Breast epithelium (tissue), 2 donors: ENCODE measurements around a stretch of chr3.

GRCh38 chr3:127814300-127814848, 7.9 kb downstream of the MGLL start:
- PRO-cap: no peak
- RAMPAGE, long total RNA, 2 experiments: no peak in any of the 2 experiments

DNA sequence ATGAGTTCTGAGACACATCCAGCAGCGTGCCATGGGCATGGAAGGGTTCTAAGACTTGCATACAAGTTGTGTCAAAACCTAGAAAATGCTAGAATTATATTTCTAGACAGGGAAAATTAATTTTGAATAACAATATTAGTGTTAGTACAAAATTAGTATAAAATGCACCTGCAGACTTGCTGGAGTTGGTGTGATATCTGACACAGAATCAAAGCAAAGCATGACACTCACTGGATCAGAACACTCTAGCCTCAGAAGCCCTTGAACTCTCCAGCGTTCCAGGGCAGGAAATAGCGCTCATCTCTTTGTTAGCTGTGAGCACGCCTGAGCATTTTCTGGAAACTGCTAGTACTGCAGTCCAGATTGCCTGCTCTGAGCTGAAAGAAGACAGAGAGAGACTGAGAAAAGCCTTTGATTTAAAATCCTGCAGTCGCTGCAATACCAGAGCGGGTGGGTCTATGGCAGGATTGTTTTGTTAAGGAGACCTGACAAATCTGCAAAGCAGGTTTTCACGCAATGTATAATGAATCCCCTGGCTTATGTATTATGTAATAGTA, 25.7 kb upstream of the MGLL start:
- PRO-cap: no peak
- RAMPAGE, long total RNA, 2 experiments: no peak in any of the 2 experiments

DNA sequence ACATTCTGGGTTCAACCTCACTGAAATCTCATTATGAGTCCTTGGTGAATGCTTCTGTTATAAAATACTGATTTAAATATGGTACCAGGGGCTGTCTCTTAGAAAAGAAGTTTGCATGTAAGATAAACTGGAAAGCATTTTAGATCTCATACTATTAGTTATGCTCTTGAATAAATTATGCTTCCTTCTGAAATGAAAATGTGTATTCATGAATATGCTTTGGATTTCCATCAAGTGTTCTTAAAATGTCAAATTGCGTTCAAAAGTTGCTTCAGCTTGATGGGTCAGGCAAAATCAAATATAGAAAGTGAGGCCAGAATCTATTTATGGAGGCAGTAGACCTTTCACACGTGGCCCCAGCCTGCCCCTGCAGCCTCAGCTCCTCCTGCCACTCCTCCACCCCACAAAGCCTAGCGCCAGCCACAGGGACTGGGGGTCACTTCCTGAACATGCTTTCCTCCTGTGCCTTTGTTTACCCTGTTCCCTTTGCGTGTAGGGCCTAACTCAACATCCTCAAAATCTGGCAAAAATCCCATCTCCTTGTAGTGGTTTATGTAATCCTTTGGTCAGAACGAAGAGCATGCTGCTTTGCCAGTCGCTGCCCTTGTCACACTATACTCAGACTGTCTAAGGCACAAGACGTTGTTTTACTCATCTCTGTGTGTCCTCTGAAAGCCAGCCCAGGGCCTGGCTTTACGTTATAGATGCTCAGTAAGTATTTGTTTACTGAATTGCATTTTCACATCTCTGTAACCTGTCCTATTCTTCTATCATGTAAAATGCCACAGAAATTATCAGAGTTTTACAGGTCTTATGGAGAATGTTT, 39.5 kb downstream of the KBTBD12 start:
- PRO-cap: no peak
- RAMPAGE, long total RNA, 2 experiments: no peak in any of the 2 experiments

DNA sequence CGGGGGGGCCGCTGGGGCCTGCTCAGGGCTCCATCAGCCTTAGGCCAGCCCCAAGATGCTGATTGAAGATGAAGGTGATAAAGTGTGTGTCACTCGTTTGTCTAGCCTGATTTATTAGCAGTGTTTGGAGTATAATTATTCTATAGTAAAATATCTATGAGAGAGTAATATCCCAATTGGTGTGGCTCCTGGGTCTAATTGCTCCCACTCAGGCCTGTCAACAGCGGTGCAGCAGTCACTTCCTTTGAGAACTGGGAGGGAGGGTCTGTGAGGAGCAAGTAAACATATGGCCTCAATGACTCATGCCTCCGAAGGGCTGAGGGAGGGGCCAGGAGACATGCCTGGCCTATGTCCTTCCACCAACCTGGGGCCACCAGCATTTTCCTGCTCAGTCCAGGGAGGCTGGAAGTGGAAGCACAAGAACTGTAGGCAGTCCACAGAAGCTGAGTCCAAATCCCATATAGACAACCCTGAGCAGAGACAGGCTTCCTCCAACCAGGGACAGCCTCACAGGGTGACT, 123.2 kb downstream of the DNAJB8 start:
- PRO-cap: unidirectional peak, plus-strand start at position 391 of the sequence
- RAMPAGE, long total RNA, 2 experiments: no peak in any of the 2 experiments

DNA sequence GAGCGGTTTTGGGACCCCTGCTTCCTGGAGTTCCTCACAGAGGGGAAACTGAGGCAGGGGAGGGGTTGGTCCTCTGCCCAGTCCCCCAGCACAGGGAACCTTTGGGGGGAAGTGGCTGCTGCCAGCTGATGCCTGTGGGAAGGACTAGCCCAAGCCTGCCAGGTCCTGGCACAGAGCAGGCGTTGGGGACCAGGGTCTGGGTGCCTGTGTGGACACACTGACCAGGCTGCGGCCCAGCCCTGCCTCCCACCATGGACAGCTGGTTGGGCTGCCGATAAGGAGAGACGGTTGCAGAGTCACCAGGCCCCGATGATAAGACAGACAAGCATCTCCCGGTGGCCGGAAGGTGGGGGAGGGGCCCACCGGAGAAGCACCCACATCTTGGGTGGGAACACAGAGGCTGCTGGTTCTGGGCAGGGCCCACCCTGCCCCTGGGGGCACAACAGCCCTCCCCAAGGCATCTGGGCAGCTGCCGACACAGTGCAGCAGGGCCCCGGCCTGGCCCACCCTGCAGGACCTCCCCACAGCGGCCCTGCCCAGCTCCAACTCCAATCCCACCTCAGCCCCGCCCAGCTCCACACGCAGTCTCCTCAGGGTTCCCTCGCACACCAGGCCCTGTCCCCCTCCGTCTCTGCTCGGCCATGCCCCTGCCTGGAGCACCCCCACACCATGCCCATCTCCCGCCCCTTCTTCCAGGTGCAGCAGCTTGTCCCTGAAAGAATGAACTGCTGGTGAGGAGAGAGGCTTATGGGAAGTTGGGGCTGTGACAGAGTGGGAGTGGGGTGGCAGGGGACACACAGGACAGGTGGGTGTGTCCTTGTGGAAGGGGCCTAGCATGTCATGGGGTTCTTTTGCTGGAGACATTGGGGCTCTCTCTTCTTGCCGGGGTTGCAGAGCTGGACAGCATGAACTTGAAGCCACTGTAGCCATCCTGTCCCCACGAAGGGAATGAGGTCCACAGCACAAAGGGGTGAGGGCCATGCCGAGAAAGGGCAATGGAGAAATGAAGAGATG, 50.6 kb downstream of the DNAJB8 start:
- PRO-cap: no peak
- RAMPAGE, long total RNA, 2 experiments: no peak in any of the 2 experiments

DNA sequence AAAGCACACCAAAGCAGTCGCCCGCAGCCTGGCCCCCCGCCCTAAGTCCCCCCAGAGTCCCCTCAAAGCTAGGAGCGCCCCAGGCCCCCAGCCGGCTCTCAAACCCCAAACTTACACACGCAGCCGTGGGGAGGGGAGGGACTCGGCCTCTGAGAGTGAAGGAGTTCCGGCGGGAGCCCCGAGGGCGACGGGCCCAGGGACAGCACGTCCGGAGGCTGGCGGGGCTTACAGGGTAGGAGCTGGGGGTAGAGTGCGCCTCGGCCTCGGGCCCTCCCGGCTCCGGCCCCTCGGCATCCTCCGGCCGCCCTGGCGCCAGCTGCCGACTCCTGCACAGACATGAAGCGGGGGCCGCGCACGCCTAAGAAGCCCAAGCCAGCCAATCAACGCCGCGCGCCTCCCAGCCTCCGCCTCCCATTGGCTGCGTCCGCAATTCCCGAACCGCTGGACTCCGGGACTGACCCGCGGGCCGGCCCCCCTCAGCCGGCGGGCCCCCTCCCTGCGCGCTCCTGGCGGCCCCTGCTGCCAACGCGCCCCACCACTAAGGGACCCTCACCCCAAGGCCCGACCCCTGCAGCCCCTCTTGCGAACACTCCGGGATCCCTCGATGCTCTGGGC, 5.3 kb downstream of the GATA2 start:
- PRO-cap: unidirectional peak, minus-strand start at position 336 of the sequence
- RAMPAGE, long total RNA, 2 experiments: no peak in any of the 2 experiments

DNA sequence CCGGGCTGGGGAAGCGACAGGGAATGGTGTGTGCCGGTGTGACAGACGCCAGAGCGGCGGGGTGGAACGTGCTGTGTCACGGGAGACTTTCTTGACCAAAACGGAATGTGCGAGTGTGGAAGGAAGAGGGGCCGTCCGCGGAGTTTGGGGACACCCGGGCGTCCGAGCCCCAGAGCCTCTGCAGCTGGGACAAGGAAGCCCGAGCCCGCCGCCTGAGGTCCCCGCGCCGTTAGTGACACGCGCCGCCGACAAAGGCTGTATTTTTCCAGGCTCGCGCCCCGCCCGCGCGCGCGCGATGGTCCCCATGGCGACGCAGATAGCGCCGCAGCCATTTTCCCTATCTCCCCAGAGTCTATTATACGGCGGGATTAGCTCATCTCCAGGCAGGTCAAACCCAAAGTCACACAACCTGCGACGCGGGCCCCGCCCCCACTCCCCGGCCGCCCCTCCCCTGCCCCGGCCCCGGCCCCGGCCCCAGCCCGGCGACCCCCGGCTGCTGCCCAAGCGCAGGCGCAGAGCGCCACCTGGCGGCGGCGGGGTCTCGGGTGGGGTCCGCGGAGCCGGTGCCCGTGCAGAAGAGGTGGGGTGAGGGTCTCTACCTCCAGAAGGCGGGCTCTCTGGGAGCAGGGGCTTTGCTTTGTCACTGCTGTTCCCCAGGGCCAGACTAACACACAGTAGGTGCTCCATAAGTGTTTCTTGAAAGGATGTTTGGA, 4.6 kb upstream of the GATA2 start:
- PRO-cap: no peak
- RAMPAGE, long total RNA, 2 experiments: no peak in any of the 2 experiments

DNA sequence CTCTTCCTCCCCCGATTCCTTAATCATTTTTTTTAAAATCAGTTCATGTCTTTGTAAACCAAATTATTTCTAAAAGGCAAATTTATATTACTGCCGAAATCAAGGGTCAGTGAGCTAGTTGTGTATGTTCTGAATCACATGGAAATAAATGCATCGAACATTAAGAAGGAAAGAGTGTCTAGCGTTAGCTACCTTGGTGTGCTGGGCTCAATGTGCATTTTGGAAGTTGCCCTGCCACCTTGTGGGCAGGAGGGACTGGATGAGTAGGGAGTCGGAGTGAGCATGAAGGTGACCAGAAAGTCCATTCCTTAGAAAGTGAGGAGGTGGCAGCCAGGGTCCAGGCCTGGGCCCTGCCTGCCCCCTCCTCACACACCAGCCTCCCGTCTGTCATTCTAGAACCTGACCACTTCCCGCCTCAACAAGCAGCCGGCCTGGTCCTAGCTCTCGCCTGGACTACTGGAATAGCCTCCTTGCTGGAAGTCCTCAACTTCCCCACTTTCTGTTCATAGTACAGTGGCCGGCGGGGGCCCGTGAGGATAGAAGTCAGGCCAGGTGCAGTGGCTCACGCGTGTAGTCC, 10.1 kb upstream of the GATA2 start:
- PRO-cap: no peak
- RAMPAGE, long total RNA, 2 experiments: no peak in any of the 2 experiments

- PRO-cap: no peak
- RAMPAGE, long total RNA, 2 experiments: no peak in any of the 2 experiments
These were observed 37.3 kb downstream of the RPN1 start for GRCh38 chr3:128613327-128613684.

DNA sequence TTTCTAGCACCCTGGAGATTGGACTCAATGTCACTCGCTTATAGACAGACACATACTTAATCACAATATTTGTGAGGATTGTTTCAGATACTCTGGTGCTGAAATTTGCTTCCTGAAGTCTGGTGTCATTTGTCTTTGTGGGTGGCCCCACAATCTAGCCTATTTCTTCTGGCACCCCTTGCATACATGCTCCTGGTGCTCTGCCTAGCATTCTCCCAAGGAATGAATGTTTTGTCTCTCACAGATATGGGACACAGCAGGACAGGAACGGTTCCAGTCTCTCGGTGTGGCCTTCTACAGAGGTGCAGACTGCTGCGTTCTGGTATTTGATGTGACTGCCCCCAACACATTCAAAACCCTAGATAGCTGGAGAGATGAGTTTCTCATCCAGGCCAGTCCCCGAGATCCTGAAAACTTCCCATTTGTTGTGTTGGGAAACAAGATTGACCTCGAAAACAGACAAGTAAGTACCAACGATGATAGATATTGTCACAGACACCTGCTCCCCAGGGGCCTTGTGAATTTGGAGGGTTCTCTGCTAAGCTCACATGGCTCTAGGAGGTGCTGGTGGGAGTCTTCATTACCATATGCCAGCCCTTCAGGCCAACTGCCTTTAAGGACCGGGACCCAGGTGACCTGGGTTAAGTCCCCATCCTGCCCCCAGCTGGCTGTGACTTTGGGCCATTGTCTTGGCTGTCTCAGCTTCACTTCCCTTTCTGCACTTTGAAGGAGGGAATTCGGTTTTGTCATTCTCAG, 73.1 kb upstream of the ACAD9 start:
- PRO-cap: no peak
- RAMPAGE, long total RNA, 2 experiments: no peak in any of the 2 experiments

GRCh38 chr3:128875241-128876140, 3.9 kb upstream of the ACAD9 start:
- PRO-cap: no peak
- RAMPAGE, long total RNA, 2 experiments: no peak in any of the 2 experiments

GRCh38 chr3:128884389-128884877, 5.0 kb downstream of the ACAD9 start:
- PRO-cap: no peak
- RAMPAGE, long total RNA, 2 experiments: no peak in any of the 2 experiments

DNA sequence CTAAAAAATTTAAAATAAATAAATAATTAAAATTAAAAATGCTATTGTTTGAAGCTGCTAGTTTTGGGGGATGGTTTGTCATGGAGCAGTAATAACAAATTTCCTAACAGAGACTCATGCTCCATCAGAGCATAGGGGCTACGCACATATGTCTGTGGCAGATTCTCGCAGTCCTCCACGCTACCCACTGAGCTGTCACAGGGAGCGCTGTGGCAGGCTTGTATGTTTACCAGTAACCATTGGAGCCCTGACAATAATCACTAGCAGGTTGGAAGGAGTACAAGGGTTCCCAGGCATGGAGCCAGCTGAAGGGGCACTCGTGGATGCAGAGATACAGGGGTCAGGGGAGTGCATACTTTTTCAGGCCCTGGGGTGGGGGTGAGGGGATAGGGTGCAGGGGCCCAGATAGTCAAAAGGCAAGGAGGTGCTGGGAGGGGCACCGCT, 7.9 kb upstream of the GP9 start:
- PRO-cap: no peak
- RAMPAGE, long total RNA, 2 experiments: no peak in any of the 2 experiments

DNA sequence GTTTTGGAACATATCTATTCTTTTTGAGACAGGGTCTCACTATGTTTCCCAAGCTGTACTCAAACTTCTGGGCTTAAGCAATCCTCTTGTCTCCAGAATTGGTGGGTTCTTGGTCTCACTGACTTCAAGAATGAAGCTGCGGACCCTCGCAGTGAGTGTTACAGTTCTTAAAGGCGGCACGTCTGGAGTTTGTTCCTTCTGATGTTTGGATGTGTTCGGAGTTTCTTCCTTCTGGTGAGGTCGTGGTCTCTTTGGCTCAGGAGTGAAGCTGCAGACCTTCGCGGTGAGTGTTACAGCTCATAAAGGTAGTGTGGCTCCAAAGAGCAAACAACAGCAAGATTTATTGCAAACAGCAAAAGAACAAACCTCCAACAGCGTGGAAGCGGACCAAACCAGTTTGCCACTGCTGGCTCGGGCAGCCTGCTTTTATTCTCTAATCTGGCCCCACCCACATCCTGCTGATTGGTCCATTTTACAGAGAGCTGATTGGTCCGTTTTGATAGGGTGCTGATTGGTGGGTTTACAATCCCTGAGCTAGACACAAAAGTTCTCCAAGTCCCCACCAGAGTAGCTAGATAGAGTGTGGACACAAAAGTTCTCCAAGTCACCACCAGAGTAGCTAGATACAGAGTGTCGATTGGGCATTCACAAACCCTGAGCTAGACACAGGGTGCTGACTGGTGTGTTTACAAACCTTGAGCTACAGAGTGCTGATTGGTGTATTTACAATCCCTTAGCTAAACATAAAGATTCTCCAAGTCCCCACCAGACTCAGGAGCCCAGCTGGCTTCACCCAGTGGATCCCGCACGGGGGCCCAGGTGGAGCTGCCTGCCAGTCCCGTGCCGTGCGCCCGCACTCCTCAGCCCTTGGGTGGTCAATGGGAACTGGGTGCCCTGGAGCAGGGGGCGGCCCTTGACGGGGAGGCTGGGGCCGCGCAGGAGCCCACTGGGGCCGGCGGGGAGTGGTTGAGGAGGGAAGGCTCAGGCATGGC, 7.2 kb downstream of the GP9 start:
- PRO-cap: unidirectional peak, minus-strand start at position 399 of the sequence
- RAMPAGE, long total RNA, 2 experiments: no peak in any of the 2 experiments

- PRO-cap: no peak
- RAMPAGE, long total RNA, 2 experiments: no peak in any of the 2 experiments
These were observed 9.4 kb downstream of the GP9 start for GRCh38 chr3:129070087-129070355.

DNA sequence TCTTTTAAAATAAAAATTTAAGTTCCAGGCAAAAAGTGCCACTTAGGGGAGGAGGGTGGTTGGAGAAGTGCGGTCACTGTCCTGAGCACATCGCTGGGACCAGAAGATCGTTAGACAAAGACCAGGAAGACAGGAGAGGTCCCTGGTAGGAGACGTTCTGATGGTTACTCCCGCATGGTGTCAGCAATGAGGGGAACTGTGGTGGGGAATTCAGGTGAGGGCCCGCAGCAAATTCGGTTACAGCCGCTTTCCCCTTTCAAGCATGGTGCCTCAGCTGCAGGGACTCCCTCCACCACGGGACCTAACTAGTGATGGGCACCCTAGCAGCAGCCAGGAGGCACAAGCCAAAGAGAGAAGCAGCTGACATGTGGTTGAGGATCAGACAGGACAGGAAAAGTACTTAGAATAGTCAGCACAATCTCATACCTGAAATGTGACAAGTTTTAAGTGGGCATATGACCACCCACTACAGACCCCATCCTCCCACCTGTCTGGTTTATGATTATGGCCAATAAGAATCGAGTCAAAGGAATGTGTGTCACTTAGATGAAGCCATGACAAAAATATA, 1.1 kb upstream of the ISY1 start:
- PRO-cap: no peak
- RAMPAGE, long total RNA, 2 experiments: no peak in any of the 2 experiments

DNA sequence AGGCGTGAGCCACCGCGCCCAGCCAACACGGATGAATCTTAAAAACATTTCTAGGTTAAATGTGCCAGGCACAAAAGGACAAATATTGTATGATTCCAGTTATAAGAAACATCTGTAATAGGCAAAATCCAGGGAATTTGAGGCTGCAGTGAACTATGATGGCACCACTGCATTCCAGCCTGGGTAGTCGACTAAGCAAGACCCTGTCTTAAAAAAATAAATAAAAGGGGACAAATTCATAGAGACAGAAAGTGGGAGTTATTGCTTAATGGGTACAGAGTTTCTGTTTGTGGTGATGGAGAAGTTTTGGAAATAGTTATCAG, 27.5 kb upstream of the CNBP start:
- PRO-cap: no peak
- RAMPAGE, long total RNA, 2 experiments: no peak in any of the 2 experiments

- PRO-cap: no peak
- RAMPAGE, long total RNA, 2 experiments: no peak in any of the 2 experiments
These were observed 28.0 kb upstream of the CNBP start for GRCh38 chr3:129211606-129212227.

GRCh38 chr3:129311892-129312457, 4.1 kb downstream of the H1-10 start:
- PRO-cap: no peak
- RAMPAGE, long total RNA, 2 experiments: no peak in any of the 2 experiments

DNA sequence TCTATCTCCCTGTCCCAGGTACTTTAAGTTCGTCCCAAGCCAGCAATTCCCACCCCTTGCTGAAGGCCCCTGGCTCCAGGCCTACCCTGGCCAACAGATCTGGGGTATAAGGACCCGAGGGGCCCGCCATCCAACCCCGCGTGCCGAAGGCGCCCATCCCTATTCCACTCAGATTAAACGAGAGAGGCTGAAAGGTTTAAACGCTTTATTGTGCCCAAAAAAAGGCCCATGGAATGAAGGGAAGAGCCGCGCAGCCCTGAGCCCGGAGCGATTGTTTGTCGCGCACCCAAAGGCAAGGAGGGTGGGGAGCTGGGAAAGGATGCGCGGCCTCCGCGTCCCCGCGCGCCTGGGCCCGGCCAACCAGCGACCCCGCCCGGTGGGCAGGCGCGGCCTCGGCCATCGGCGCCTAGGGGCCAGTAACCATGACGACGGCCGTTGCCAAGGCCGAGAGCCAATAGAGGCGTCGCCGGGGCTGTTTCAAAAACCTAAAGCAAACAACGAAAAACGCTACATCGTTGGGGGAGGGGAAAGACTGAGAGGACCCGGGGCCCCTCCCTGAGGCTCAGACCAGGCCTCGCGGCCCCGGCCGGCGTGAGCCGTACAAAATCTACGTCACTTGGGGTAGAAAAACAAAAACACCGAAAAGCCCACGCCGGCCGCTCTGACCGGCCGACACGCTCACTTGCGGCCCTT, 1.4 kb downstream of the H1-10 start:
- PRO-cap: bidirectional peak, plus-strand start at position 515 of the sequence, minus-strand start at position 273 of the sequence
- RAMPAGE, long total RNA, 2 experiments: no peak in any of the 2 experiments